ENCODE measurements around a stretch of chr1.

GRCh38 chr1:34865664-34866812, 6.5 kb upstream of the SMIM12 start:
- PRO-cap, result unidirectional peak, minus-strand start at chr1:34866150; bidirectional peak, plus-strand start at chr1:34866564, minus-strand start at chr1:34866448
- RAMPAGE, long total RNA, result no peak

DNA sequence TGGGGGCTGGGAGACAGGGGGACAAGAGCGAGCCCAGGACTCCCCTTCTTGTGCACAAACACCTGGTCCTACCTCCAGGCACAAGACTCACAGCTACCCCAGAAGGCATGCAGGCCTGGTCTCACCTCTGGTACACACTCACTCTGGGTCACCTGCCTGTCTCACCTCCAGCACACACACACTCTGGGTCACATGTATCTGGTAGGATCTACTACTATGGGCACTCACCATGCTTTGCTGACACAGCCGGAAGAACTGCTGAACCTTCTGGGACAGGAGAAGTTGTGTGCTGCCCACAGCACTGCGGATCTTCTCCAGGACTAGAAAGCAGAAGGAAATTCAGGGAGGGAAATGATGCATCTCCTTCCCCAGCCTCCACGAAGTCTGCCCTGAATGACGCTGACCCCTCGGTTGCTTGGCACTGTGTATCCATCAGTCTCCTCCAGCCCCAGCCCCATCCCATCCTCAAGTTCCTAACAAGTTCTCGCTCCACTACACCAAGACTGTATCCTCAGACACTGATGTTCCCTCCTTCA, 7.8 kb upstream of the SMIM12 start:
- PRO-cap, result no peak
- RAMPAGE, long total RNA, result no peak

- PRO-cap, result no peak
- RAMPAGE, long total RNA, result no peak
These were observed 41.6 kb downstream of the ZMYM1 start for GRCh38 chr1:35120639-35121294.

GRCh38 chr1:35185694-35186763, 6.9 kb downstream of the SFPQ start:
- PRO-cap, result no peak
- RAMPAGE, long total RNA, result no peak

- PRO-cap, result no peak
- RAMPAGE, long total RNA, result no peak
These were observed 4.0 kb downstream of the SFPQ start for GRCh38 chr1:35188882-35189464.

GRCh38 chr1:35501117-35501779, 56.0 kb downstream of the KIAA0319L start:
- PRO-cap, result no peak
- RAMPAGE, long total RNA, result no peak

GRCh38 chr1:35596215-35597134, 23.4 kb downstream of the TFAP2E start:
- PRO-cap, result no peak
- RAMPAGE, long total RNA, result no peak

- PRO-cap, result no peak
- RAMPAGE, long total RNA, result no peak
These were observed 11.5 kb downstream of the C1orf216 start for GRCh38 chr1:35707113-35707659.

DNA sequence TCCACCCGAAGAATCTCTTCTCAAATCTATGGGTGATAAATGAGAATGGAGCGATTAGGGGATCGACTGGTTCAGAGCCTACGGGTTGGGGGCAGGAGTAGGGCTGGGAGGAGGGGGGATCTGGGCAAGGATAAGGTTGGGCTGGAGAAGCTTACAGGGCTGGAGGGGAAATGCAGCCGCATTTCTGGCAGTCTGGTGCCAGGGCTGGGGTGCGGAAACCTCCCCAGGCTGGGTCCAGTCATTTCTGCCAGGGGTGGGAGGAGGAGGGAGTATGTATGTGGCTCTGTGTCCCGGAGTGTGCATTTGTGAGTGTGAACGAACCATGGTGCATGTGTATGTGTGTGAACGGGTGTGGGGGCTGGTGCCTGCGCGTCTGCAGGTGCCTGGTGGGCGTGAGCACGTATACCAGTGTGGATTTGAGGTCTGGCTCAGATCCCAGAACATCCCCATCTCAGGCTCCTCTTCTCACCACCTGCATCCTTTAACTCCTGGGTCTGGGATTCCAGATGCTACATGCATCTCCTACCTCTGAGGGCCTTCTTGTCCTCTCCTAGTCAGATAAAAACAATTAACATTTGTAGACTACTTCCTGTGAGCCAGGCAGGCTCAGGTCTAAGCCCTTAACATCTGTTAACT, 10.1 kb downstream of the C1orf216 start:
- PRO-cap, result no peak
- RAMPAGE, long total RNA, result no peak

- PRO-cap, result unidirectional peak, plus-strand start at chr1:35715727
- RAMPAGE, long total RNA, result no peak
These were observed 3.1 kb downstream of the C1orf216 start for GRCh38 chr1:35715160-35716417.

GRCh38 chr1:35769041-35769822, 546 bp downstream of the CLSPN start:
- PRO-cap, result bidirectional peak, plus-strand start at chr1:35769572, minus-strand start at chr1:35769462
- RAMPAGE, long total RNA, result start-site peak on the minus strand at chr1:35769408-35769516, 19 and 13 reads in 2 replicates

DNA sequence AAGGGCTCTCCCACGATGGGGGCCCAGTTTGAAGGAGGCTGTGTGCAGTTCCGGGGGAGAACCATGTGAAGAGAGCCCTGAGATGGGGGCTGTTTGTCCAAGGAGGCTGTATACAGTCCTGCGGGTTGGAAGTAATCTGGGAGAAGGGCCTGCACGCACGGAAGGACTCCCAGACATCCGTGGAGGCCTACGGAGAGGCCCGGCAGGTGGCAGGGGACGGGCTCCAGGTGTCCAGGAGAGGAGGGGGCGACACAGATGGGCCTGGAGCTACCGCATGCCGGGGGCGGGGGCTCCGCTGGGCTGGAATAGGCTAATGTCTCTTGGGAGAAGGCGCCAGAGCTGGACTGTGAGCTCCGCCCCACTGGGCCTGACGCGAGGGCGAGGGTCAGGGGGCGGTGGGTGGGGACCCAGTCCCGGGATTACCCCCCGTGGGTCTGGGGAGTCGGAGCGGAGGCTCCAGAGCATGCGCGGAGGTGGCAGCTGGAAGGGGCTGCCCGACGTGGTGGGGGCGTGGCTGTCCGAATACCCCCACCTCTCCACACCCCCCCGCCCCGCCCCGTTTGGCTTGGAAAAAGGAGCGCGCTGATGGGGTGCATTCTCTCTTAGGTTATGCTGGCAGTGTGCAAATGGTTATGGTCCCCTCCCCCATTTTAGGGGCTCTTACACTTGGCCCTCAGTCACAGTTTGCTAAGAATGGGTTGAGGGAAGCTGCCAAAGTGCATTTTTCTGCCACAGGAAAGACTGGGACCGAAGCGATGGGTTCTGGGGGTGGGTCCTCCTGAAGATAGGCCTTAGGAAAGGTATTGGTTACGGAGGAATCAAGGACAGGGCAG, 756 bp downstream of the AGO1 start:
- PRO-cap, result no peak
- RAMPAGE, long total RNA, result no peak

- PRO-cap, result no peak
- RAMPAGE, long total RNA, result no peak
These were observed 23.8 kb downstream of the AGO1 start for GRCh38 chr1:35906795-35907317.

- PRO-cap, result no peak
- RAMPAGE, long total RNA, result no peak
These were observed 19.3 kb downstream of the MAP7D1 start for GRCh38 chr1:36175115-36175861.

DNA sequence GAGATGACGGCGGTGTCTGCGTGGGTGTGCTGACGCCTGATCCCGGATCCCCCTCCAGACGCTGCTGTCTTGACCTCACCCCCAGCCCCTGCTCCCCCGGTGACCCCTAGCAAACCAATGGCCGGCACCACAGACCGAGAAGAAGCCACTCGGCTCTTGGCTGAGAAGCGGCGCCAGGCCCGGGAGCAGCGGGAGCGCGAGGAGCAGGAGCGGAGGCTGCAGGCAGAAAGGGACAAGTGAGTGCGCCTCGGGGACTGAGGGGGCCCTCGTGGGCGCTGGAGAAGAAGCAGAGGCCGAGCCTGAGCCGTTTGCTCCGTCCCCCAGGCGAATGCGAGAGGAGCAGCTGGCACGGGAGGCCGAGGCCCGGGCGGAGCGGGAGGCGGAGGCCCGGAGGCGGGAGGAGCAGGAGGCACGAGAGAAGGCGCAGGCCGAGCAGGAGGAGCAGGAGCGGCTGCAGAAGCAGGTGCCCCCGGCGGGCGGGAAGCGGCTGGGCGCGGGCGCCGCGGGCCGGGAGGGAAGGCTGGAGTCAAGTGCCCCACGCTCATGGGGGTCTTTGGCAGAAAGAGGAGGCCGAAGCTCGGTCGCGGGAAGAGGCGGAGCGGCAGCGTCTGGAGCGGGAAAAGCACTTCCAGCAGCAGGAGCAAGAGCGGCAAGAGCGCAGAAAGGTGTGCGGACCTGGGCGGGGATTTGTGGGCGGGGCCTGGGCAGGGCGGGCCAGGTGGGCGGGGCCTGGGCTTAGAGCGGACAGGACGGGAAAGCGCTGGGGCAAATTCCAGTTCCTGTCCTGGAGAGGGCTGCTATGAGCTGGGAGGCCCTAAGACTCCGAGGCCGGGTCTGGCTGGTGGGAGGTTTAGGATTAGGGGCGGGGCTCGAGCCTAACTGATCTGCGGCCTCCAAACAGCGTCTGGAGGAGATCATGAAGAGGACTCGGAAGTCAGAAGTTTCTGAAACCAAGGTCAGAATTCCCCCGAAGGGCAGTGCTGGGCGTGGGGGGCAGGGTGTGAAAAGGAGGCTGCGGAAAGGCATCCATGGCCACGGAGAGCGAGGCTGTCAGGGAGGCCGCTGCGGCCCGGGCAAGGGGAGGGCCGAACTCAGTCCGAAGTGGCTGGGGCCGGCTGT, 22.8 kb downstream of the MAP7D1 start:
- PRO-cap, result no peak
- RAMPAGE, long total RNA, result no peak

DNA sequence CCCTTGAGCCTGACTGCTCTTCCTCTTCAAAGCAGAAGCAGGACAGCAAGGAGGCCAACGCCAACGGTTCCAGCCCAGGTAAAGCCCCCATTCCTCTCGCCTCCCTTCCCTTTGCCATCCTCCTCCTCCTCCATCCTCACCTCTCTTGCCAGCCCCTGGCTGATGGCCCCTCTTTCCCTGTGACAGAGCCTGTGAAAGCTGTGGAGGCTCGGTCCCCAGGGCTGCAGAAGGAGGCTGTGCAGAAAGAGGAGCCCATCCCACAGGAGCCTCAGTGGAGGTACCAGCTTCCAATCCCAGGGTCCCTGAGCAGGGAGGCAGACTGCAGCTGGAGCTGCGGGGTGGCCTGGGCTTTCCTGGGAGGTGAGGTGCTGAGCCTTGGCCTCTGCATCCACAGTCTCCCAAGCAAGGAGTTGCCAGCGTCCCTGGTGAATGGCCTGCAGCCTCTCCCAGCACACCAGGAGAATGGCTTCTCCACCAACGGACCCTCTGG, 23.6 kb downstream of the MAP7D1 start:
- PRO-cap, result no peak
- RAMPAGE, long total RNA, result no peak

DNA sequence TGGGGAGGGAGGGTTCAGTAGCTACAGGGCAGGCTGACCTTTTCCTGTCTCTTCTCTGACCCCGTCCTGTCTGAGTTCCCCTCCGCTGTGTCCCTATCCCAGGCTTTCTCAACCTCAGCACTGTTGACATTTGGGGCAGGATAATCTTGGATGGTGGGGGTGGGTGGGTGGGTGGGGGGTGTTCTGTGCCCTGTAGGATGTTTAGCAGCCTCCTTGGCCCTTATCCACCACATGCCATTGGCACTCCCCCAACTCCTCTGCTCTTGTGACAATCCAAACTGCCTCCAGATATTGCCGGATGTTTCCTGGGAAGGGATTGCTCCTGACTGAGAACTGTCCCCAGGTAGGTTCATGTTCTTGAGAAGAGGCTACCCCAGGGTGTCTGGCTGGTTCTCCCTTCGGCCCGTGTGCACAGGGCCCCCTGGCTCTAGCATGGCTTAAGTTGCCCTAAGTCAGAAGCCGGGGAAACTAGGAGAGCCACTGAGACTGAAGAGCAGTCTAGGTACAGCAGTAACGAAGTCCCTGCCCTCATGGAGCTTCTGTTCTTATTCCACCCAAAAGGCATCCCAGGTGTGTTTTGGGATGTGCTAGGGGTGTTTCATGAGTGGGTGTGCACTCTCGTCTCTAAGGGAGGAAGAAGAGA, 19.9 kb upstream of the THRAP3 start:
- PRO-cap, result no peak
- RAMPAGE, long total RNA, result no peak

GRCh38 chr1:36207137-36207910, 16.9 kb upstream of the THRAP3 start:
- PRO-cap, result no peak
- RAMPAGE, long total RNA, result no peak

DNA sequence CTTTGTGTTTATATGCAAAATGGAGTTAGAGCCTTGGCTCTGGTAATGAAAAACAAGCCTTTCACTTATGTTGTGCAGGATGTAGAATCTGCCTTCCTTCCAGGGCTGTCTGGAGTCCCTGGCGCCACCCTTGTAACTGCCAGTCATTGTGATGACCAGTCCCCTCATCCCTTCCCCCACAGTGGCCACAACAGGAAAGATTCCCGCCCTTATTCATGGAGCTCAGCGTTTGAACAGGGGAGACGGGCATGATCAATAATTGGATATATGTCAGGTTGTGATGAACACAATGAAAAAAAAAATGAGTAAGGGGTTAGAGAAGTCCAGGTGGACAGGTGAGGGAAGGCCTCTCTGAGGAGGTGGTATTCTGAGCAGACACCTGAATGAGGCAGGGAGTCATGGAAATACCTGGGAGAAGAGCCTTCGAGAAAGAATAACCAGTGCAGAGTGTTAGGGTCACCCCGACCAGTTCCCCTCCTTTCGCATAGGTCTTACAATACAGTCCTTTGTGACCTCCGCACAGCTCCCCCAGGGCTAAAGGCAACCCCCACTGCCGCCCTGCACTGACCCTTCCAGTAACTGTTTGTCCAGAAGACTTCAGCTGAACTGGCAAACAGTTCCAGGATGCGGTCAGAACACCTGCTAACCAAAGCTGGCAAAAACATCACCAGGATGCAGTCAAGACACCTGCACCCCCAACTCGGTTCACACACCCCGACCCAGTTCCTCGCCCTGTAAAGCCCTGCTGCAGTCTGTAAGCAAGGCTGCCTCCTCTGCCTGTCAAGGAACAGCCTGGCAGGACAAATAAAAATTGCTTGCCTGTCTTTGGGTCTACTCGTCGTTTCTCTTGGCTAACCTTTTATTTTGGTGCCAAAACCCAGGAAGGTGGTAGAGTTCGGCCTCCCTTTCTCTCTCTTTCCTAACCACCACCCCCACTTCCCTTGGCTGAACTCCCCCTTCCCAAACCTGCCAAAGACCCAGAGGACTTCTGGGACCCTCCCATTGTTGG, 6.3 kb upstream of the EVA1B start:
- PRO-cap, result no peak
- RAMPAGE, long total RNA, result no peak

DNA sequence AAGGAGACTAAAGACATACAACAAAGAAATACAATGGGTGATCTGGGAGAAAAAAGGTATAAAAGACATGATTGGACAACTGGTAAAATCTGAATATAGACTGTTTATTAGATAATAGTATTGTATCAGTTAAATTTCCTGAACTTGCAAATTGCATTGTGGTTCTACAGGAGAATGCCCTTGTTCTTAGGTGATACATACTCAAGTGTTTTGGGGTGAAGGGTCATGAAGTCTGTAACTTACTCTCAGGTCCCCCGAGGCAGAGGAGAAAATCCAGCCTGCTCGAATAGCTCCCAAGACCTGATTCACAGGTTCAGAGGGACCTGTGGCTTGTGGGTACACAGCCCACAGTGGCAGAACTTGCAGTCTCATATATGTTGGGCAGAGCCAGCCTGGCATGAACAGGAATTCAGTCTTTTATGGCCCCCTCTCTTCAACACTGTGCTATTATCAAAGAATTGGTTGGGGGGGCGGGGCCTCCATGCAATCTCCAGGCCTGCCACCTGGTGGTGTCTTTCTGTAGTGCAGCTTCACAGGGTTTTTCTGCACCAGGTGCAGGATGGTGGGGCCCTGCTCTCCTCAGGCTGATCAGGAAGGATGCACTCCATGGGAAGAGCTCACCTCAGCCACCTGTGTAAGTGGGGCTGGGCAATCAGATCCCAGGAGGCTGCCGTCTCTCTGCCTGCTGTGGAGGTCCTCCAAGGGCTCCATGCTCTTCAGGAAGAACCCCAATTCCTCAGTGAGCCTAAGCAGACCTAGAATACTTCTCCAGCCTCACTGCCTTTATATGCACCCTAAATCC, 16.8 kb downstream of the STK40 start:
- PRO-cap, result unidirectional peak, minus-strand start at position 421 of the sequence
- RAMPAGE, long total RNA, result no peak

Measured in Karpas-422 (cell line).